REH cell (cell line): Measurements from ENCODE around the gene CCSER1.

DNA sequence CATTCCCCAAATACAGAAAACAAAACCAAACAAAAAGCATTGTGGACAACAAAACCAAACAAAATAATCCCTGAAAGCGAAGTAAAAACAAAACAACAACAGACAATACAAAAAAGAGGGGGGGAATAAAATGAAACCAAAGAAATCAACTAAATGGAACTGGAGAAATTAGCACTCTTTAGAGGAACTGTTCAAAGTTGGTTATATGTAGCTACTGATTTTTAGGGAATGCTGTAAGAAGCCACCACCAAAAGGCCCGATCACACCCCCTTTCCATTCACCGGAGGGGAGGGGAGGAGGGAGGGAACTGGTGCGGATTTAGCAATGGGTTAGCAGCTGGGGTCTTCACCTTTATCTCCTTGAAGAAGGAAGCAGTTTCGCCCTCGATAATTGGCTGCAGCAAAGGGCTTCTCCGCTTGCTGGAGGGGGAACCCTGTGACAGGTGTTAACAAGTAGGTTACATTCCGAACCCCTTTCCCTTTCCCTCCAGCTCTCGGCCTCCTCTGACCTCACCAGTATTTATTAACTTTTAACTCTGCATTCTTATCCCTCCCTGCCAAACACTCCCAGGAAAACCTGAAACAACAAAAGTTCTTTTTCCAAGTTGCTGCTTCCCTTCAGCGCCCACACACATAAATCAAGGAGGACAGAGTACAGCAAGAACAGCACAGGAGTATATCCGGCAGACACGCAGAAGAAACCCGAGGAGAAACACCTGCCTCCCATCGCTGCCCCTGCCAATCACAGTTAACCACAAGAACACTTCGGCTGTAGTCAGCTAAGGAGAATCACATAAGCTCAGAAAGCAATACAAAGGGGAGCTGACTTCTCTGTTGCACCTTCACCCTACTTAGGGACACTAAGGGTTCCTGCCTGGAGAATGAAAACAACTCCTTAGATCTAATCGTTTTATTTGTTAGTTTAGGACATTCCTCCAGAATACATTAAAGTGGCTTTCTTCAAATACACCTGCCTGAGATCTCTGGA, 39.8 kb upstream of the NAP1L5 start:
- PRO-cap: no peak

GRCh38 chr4:88771671-88772411, 74.2 kb upstream of the NAP1L5 start:
- PRO-cap: no peak

DNA sequence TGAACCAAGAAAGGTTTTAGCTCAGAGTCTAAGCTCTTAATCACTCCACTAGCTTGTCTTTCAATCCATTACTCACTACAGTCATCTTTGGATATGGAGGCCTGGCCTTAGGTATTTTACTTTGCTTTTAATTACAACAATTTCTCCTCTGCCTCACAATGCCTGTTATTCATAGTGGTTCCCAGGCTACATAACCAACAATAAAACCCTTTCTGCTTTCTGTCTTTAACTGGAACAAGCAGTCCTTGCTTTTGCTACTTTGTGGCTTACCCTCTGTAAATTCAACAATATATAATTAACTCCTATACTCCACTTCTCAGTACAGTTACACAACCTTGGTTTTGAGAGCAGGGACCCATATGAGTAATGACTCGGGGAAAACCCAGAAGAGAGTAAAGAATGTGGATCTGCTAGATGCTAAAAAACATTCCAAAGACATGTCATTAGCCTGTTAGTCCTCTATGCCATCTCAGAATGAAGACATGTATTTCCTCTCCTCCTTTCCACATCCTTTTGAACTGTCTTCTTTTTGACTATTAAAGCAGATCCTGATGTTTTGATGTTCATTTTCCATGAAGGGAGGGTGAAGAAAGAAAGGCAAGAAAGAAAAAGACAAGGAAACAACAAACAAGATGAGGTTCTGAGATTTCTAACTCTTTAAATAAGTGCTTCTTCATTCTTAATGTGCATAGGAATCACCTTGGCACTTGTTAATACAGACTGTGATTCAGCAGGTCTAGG, 94.8 kb upstream of the NAP1L5 start:
- PRO-cap: no peak

GRCh38 chr4:88835063-88835515, 137.5 kb upstream of the NAP1L5 start:
- PRO-cap: no peak

- PRO-cap: no peak
Observed at GRCh38 chr4:88928880-88929337, 128.1 kb downstream of the FAM13A start.

GRCh38 chr4:89253745-89254473, 53.7 kb downstream of the GPRIN3 start:
- PRO-cap: no peak

- PRO-cap: no peak
Observed at GRCh38 chr4:89275225-89276240, 32.1 kb downstream of the GPRIN3 start.

DNA sequence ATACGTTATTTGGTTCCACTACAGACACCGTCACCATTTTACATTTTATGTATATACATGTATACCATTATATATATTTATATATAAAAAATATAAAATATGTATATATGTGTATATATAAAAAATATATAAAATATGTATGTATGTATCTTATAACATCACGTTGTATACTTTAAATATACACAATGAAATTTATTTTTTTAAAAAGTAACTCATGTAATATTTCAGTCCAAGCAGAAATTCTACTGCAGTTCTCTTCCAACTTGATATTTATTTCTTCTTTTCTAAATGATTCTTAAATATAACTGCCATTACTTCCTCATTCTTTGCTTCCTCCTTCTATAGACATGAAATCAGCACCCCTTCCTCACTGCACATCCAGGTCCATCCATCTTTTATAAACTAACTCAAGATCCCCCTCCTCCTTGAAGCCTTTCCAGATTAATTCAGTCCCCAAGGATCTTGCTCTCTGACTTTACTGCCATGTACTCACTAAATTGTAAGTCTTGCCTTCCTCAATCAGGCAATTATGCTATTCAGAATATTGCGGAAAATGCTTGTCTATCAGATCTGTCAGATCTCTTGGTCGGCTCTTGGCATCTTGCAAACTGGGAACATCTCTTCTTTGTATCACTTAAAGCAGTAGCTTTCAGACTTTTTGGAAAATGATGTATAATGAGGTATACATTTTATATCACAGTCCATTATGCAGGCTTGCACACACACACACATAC, 3.7 kb downstream of the GPRIN3 start:
- PRO-cap: no peak

DNA sequence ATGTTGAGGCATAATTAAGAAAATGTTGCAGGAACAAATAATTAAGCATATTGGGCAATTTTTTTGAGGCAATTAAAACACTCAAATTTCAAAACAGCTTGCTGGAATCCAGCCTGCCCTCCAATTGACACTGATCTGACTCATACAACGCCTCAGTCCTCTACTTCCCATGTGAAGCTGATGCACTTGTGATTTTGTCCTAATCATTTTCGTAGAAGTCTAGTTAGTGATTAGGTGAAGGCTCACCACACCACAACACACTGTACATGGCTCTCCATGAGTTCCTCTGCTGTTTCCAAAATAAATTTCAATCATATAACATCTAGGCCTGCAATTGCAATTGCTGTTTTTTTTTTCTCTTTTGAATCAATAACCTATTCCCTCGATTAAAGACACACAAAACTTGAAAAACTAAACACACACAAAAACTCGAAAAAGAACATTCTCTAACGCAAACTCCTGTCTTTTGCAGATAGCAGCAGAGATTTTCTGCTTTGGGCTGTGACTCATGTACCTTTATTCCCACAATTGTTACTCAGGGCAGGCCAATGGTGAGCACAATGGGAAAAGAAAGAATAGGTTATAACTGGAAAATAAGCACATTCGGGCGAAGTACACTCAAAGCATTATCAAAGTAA, 1.8 kb downstream of the GPRIN3 start:
- PRO-cap: no peak

DNA sequence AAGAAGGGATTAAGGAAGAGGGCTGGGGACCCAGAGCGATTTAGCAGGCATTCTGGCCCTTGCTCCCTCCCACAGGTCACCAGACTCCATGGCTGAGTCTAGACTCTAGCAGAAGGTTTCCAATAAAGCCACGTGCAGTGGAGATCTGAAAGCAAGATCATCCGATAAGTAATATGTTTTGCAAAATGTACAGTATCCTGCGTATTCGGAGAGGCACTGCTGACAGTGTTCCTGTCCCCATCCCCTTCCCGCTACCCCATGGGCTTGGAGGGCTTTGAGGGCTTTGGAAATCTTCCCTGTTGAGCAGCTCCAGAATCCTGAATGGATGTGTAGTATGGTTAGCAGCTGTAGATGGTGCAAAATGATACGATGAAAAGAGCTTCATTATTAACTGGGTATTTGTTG, 608 bp upstream of the GPRIN3 start:
- PRO-cap: no peak

DNA sequence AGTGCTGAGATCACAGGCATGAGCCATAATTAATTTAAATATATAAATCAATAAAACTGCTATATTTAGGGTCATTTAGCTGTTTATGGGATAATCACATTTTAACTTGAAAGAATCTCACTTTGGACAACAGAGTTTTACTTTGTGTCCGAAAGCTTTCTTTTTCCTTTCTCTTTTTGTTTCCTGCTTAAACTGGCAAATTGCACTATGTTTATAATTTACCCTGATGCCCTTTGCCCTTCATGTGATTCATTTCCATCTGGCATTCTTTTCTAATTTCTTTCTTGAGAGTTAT, 242.1 kb upstream of the GPRIN3 start:
- PRO-cap: no peak

DNA sequence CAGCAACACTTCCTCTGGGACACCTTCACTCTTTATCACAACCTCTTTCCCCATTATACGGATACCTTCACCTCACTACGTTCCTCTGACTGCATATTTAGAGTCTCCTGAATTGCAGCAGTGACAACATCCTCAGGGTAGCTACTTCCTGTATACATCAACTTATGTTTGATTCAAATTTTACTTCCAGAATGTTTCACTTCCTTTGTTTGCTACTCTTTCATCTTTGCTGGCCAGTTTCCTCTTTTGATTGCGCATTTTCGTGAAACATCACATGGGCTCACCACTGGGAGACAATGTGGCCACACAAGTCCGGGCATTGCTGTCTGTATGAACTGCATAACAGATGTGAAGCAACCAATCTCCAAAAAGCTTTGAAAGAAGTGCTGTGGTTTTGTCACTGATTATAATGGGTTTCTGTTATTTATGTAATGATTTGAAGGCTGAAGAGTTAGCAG, 7.5 kb downstream of the SNCA start:
- PRO-cap: no peak

DNA sequence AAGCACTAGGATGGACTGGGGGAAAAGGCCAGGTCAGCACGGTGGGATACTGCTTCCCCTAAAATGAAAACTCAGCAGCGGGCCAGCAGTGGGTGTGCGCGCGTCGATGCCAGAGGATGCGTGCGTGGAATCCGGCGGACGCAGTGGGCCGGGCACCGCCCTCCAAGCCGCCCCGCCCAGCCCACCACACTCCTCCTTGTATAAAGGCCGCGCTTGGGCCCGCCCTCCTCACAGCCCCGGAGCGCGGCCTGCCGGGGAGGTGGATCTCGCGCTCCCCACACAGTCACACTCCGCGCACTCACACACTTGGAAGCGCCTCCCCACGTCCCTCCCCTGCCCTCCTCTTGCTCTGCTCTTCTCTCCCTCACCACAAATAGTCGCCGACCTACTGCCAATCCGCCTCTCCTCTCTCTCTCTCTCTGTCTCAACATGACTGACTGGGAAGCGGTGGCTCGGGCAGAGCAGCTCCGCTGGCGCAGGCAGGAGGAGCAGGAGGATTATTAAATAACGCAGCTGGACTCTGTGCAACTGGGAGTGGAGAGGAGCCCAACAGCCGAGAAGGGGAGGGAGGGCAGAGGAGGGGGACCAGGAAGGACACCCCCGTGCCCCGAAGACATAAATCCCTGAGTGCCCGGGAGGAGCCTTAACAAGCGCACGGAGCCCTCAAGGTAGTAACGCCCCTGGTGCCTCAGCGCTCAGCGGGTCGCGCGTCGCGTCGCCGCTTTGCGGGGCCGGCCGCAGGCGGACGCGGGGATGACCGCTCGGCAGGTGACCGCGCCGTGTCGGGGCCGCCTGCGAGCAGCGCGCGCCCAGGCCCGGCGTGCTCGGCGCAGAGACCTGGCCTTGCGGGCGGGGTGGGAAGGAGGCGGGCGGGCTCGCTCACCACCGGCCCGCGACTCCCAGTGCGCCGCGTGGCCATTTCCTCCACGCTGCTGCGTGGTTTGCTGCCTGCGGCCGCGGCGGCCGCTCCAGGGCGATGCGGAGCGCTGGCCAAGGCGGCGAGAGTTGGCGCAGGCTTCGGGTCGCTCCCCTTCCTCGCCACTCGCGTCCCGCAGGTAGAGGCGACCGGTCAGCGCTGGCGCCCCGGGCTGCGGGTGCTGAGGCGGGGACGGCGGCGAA, at the start of gene CCSER1:
Gene CCSER1, plus strand, starts transcription at position 231 of the 1,119 bp plus-strand sequence.
- PRO-cap: no peak

DNA sequence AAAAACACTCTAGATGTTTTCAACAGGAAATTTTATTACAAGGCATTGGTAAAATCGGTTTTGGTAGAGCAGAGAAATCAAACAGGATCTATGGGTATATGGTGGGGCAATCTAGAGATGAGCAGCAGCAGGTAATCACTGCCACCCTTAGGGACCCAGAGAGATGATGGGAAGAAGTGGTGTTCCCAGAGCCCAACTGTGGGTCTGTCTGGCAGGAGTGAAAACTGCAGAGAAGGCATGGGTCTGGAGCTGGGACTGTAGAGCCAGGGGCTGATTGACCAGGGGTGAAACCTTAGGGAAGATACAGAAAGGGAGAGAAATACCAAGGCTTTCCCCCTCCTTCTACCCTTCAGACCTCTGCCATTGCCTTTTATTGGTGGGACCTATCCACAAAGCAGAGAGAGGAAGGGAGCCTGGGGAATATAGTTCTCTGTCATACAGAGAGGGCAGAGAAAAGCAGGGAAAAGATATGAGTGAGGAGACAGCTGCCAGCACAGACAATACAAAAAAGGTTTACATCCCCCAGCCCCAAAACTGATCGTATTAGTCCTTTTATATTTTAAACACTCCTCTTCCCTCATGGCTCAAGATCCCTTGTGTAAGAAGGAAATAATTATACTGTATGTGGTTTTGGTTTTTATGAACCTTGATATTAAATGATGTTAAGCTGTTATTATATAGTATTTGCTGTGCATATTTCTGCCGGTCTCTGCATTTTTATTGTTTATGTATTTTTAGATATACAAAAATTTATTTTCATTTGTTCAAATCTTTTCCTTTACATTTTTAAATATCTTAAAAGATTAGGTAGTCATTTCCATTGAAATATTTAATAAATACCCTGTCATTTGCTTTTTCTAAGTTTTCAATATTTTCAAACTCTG, 28.8 kb downstream of the PDLIM5 start:
- PRO-cap: no peak

DNA sequence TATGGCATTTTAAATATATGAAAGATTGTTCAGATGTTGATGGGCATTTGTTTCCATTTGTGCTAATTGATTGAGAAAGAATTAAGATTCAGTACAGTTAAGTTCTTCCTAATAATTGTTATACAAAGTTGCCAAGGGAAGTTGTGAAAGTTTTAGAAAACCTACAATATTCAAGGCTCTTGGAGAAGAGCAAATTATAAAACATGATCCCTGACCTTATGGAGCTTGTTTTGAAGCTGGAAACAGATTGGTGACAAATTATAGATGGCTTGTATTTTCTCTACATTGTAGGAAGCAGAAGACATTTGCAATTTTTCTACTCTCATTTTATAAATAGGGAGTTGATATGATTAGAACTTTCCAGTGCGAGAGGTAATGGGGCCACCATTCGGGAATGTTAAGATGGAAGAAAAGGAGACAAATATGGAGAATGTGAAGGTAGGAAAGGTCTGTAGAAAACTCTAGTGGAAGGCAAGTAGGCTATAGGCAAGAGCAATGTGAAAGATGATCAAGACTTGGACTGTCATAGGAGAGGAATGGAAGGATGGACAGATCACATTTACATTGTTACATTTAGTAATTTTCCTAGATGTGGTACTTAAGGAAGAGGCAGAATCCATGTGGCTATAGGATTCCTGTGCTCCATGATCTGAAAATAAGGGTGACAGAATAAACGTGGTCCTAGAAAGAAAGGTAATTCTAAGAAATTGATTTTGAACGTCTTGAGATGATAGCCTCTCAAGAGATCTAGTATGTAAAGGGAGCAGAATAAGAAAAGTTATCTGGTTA, 69.3 kb downstream of the PDLIM5 start:
- PRO-cap: no peak

GRCh38 chr4:94564143-94564838, 112.5 kb downstream of the PDLIM5 start:
- PRO-cap: no peak

- PRO-cap: no peak
Observed at GRCh38 chr4:94654017-94654886, 103.5 kb upstream of the BMPR1B start.

DNA sequence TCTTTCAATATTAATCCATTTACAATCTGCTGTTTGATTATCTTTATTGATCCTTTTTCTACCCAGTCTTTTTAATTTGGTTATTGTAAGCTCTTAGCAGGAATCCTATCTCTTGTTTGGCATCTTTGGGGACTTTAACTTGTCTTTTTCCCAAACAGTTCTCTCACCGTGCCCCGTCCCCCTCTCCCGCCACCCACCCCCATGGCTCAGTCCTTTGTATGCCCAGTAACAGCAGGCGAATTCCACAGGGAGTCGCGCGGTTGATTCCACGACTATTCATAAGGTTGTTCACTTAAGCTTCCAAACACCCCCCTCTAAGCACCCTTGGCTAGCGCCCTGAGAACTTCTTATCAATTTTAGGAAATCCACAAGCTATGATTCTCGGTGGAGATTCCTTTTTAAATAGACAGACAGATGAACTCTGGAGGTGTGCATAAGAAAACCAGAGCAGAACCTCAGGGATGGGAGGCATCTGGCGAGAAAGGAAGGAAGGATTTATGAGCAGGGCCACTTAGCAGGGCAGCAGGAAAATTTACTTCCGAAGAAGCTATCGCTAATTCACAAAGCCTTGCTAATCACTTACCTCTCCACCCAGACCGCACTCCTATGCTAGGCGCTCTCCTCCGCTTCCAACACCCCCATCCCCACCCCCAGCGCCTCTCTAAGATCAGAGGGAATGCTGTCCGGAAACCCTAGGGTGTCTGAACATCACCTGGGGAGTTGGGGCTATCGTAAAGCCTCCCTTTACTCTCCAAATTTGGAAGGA, 1.8 kb downstream of the UNC5C start:
- PRO-cap: no peak

GRCh38 chr4:95547519-95548274, 1.1 kb downstream of the UNC5C start:
- PRO-cap: no peak

GRCh38 chr4:98447605-98448002, 186.4 kb downstream of the RAP1GDS1 start:
- PRO-cap: no peak